Cerebral cortex (tissue), 2 donors: Measurements from ENCODE around the gene SON.

DNA sequence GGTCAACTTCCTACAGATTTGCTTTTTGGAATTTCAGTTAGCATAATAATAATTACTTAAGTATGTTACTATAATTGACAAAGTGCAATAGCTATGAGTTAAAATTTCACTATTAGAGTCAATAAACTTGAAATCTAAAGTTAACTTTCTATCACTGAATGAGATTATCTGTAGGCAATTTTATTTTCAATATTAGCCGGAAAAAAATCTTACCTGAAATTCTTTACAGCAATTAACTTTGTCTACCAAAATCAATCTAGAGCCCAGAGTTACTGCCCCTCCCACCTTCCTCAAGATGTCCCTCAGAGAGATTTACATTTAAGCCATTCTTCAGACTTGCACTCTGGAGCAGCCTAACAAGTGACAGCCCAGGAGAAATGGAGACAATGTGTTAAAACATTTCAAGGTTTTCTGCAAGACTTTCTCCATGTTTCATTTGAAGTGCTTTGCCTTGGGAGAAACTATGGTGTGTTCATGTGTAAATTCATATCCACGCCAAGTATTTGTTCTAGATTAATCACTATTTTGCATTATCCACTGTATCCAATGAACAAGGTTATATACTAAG is 20.4 kb downstream of the SOD1 start:
- PRO-cap, 2 experiments: no peak in any of the 2 experiments

DNA sequence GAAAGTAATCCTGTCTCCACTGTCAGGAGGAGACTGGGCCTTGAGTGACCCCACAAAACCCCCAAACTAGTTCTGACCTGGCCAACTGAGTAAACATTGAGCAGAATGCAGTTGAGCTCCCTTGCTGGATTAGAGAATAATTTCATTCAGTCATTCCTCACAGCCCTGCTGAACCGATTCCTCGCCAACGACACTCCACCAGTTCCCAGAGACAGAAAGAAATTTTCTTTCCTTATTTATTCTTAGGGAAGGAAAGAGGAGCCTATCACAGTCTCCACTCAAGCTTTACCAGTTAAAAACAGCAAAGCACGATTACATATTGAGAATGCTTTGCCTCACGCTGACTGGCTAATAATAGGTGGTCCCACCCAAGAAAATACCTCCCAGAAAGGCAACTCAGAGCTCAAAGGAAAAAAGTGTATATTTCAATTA is 44.4 kb downstream of the URB1 start:
- PRO-cap, 2 experiments: no peak in any of the 2 experiments

- PRO-cap, 2 experiments: no peak in any of the 2 experiments
These were observed 2.6 kb downstream of the EVA1C start for GRCh38 chr21:32414864-32415816.

- PRO-cap, 2 experiments: no peak in any of the 2 experiments
These were observed 77.8 kb downstream of the TCP10L start for GRCh38 chr21:32507451-32508004.

- PRO-cap, 2 experiments: no peak in any of the 2 experiments
These were observed 635 bp downstream of the CFAP298 start for GRCh38 chr21:32611391-32612092.

DNA sequence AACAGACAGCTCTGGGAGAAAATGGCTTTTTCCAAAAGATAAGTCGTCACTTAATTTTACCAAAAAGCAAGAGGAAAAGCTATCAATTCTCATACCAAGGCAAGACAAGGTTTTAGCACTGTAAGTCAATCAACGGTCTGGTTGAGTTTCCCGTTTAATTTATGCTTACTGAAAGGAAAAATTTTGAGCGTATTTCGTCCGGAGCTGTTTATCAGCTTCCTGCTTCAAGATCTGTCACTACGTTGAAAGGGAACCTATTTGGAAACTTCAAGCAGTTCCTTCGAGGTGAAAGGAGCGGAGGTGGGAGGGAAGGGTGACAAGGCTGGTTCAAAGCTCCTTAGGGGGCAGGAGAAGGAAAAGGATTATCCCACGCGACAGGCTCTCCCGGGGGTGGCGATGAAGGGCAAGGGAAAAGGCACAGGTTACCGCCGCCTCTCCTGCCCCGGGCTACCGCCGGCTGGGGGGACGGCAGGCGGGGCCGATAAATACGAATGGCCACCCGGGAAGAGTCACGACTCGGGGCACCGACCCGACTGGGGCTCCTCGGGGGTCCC is 700 bp downstream of the SYNJ1 start:
- PRO-cap, 2 experiments: peak in 1 of 2 experiments; most common plus-strand start position 512 of the sequence (in 1); most common minus-strand start position 244 of the sequence (in 1)

- PRO-cap, 2 experiments: peak in 1 of 2 experiments; most common plus-strand start chr21:33064891 (in 1); most common minus-strand start chr21:33064690 (in 1)
These were observed 5.4 kb upstream of the OLIG1 start for GRCh38 chr21:33064419-33065003.

GRCh38 chr21:33268760-33269688 is 2.9 kb downstream of the IL10RB start:
- PRO-cap, 2 experiments: no peak in any of the 2 experiments

GRCh38 chr21:33391624-33392177 is 11.5 kb upstream of the IFNGR2 start:
- PRO-cap, 2 experiments: no peak in any of the 2 experiments

DNA sequence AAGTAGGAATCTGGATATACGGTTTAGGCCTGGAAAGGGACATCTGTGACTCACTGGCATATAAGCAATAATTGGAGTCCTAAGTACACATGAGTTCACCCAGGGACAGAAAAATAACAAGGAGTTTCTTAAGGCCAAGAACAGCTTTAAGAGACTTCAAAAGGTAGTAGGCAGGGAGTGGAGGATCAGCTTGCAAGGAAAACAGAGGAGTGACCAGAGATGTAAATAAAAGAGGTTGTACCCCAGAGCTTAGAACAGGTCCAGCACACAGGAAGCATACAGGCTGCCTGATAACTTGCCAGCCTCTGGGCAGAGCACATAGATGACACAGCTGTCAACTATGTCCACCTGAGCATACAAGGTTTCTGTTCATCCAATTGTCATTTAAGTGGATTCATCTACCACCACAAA is 28.1 kb downstream of the TMEM50B start:
- PRO-cap, 2 experiments: no peak in any of the 2 experiments

- PRO-cap, 2 experiments: peak in 2 of 2 experiments; most common plus-strand start chr21:33543053 (in 1); most common minus-strand start chr21:33543530 (in 1)
These were observed at the start of gene SON for GRCh38 chr21:33542982-33543889. SON (plus strand) TSS chr21:33543038.

GRCh38 chr21:33626176-33626508 is 15.4 kb downstream of the CRYZL1 start:
- PRO-cap, 2 experiments: no peak in any of the 2 experiments

DNA sequence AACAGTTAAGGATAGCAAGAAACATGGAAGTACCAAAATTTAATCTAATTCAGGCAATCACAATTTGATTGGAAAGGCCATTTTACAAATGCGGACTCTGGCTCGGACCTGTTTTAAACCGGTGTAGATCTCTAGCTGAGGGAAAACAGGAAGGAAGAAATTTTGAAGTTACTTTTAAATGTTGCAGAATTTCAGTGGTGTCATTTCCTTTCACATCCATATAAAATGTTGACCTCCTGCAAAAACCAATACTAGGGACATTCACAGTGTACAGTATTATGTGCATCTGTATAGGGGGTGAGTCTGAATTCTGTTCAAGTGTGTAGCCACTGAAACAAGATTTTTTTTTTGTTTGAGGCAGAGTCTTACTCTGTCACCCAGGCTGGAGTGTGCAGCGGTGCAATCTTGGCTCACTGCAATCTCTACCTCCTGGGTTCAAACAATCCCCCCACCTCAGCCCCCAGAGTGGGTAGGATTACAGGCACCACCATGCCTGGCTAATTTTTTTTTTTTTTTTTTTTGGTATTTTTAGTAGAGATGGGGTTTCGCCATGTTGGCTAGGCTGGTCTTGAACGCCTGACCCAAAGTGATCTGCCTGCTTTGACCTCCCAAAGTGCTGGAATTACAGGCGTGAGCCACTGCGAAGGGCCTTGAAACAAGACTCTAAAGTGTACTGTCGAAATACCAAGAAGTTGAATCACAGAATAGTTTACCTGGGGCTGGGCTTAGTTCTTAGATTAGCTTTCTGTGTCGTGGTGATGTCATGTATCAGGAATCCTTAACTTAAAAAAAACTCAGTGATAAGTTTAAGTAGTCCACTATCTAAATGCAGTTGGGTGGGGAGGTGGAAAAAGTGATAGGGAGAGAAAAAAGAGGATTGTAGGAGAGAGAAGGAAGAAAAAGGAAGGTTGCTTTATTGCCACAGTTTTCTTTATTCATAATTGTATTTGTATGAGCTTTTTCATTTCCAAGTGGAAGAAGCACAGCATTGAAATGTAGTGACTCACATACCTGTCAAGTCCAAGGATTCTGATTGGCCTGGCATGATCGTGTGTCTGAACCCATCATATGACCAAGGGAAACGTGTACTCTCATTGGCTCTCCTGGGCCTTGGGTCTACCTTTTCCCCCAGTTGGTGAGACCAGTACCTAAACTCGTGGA is 13.2 kb downstream of the ITSN1 start:
- PRO-cap, 2 experiments: no peak in any of the 2 experiments

GRCh38 chr21:33774562-33775225 is 132.4 kb downstream of the ITSN1 start:
- PRO-cap, 2 experiments: no peak in any of the 2 experiments

DNA sequence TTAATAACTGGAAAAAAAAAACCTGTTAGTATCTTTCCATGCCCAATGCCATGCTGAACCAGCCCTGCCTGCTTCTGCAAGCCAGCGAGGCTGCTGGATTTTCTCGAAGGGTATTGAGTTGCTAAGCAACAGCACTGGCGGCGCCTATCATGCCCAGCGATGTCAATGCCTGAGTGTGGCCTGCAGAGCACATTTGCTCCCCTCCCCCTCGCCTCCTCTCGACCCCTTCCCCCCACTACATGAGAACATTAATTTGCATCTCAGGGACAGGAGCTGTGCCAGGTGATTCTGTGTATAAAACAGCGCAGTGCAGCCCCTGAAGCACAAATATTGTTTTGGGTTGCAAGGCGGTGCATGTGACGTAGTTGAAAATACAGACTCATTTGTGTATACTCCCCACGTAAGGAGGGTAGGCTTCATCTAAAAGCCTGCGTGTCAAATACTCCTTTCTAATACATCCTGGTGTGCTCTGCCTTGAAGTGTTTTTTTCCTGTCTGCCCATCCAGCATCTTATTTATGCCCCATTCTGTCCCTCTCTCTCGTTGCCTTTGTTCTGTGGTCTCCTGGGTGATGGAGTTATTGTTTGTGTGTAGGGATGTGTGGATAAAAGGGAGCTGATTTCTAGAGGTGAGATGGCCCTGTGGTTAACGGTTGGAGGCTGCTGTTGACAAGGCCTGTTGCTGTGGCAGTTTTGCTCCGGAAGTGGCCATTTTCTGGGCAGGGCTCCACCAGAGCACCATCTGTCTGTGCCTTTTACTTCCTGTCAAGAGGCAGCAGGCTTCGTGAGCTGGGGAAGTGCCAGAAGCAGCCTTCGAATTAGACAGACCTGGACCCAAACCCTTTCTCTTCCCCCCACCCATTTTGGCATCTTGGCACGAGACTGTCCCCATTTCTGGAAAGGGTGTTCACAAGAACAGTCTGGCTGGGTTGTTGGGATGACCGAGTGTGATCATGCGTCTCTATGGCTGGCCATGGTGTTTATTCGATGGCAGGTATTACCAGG is 32.9 kb upstream of the ATP5PO start:
- PRO-cap, 2 experiments: no peak in any of the 2 experiments

GRCh38 chr21:33949391-33950831 is 34.3 kb upstream of the ATP5PO start:
- PRO-cap, 2 experiments: no peak in any of the 2 experiments

DNA sequence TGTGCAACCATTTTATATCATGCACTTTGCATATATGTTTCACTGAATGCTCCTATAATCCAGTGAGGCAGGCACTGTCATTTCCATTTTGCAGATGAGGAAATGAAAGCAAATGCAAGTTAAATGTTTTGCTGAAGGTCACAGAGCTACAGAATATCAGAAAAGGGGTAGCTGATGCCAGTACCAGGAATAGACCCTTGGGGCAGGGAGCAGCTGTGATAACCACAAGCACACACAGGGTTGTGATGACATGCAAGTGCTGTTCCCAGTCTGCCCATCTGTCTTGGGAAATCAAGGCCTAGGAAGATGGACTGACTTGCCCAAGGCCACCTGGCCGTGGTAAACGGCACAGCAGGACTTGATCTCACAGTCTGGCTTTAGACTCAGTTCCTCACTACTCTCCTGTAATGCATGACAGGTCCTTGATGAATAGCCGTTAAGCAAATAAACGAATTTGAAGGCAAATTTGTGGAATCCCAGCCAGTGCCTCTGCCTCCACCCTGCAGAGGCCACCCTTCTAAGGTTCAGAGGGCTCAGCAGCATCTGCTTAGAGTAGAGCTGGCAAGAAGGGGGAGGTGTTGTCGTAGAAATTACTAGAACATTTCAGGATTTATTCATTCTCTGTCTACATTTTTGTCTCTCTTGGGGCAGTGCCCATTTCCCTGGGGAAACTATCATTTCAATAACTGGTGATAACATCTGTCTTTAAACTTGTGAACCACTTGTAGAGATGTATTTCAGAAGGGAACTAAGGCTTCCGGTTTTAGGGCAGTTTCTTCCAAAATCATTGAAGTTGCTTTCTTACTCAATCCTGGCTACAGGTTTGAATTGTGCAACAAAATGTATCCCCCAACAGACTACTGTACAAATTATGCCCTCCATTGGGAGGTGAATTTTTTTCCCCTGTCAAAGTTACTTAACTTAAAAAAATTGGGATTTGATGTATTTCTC is 53.1 kb upstream of the MRPS6 start:
- PRO-cap, 2 experiments: no peak in any of the 2 experiments

GRCh38 chr21:34074305-34074872 is 1.0 kb downstream of the MRPS6 start:
- PRO-cap, 2 experiments: no peak in any of the 2 experiments

GRCh38 chr21:34087224-34087734 is 13.9 kb downstream of the MRPS6 start:
- PRO-cap, 2 experiments: no peak in any of the 2 experiments

DNA sequence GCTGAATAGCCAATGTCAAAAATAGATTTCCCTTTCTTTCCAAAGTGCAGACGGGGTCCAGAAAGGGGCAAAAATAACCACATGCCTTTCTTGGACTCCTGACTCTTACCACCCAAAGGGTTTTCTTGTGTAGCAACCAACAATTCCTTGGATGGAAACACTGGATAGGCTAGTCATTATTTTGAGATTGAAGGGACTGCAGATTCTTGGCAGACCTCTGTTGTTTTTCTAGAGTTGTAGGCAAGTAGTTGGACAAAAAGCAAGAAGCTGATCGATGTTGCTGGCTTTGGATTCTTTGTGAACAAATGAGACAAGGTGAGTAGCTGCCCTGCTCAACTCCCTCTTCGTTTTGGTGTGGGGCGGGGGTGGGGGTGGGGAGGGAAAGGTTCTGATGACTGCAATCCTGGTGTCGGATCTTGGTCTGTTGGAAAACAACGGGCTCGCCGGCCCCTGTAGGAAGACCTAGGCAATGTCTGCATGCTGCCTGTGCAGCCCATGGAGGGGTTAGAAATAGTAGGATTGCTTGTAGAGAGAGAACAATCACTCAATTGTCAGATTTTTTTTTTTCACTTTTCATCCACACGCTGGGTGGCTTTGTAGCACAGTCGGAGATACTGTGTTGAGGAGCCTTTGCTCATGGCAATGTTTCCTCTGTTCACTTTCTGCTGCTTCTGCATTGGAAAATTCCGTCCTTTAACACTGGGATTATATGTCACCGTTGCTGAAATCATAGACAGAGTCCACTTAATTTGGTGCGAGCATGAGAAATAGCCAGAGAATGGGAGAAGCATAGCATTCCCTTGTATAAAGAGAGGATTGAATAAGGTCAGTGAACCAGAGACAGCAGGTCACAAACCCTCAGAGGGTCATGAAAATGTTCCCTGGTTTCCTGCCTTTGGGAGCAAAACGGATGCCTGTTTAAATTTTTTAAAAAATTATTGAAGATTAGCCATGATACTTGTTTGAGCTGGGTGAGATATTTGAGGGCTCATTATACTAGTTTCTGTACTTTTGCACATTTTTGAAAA is 107.4 kb downstream of the MRPS6 start:
- PRO-cap, 2 experiments: peak in 1 of 2 experiments; most common plus-strand start position 604 of the sequence (in 1)